B cell (primary cell): ENCODE measurements around a stretch of chr10.

DNA sequence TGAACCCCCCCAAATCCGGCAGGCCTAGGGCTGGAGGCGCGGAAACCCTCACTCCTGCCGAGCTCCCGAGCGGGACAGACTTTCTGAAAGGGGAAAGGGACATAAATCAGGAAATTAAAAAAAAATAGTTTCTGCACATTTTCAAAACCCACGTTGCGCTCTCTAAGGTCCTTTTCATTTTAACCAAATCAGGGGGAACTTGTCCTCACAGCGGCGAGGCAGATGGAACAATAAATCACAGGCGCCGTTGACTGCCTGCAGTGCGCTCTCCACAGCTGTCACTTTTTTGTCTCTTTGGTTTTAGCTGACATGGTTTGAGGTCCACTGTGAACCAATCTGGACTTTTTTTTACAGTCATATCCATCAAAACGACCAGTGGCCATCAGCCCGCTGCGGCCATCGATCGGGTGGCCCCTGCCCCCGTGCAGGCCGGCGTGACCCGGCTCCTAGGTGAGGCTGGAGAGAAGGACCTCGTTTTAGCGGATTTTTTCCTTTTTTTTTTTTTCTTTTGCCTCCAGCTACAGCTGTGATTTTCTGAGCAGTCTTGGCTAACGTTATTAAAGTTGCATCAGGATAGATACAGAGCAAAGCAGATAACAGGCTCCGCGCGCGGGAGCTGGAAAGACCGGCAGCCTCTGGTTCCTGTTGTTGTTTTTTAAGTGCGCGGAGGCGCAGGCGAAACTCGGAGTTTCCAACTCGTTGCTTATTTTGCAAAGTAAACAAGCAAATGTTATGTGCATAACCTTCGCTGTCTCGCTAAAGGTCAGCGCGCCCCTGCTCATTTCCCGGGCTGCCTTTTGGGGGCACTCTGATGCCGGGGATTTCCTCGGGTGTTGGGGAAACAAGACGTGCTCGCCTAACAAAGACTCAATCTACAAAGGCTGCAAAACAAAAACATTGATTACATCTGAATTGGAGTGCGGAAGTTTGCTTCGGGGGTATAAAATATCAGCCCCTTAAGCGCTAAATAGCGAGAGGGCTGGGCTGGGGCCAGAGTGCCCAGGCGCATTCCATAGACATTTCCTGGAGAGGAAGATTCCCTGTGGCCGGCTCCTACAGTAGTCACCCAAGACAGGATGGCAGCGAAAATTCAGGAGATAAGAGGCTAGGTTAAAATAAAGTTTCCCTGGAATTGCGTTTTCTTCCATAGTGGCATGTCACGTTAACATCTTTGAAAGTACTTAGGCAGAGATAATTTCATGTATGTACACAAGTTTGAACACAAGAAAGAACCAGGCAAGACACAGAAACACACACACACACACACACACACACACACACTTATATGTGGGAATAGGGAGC, 414.9 kb upstream of the MKI67 start:
- PRO-cap, result no peak
- CAGE, long polyA plus RNA, result no peak

- PRO-cap, result no peak
- CAGE, long polyA plus RNA, result no peak
Observed at GRCh38 chr10:129036406-129036991, 430.5 kb upstream of the MGMT start.

GRCh38 chr10:129945617-129946292, 18.3 kb downstream of the EBF3 start:
- PRO-cap, result no peak
- CAGE, long polyA plus RNA, result no peak

DNA sequence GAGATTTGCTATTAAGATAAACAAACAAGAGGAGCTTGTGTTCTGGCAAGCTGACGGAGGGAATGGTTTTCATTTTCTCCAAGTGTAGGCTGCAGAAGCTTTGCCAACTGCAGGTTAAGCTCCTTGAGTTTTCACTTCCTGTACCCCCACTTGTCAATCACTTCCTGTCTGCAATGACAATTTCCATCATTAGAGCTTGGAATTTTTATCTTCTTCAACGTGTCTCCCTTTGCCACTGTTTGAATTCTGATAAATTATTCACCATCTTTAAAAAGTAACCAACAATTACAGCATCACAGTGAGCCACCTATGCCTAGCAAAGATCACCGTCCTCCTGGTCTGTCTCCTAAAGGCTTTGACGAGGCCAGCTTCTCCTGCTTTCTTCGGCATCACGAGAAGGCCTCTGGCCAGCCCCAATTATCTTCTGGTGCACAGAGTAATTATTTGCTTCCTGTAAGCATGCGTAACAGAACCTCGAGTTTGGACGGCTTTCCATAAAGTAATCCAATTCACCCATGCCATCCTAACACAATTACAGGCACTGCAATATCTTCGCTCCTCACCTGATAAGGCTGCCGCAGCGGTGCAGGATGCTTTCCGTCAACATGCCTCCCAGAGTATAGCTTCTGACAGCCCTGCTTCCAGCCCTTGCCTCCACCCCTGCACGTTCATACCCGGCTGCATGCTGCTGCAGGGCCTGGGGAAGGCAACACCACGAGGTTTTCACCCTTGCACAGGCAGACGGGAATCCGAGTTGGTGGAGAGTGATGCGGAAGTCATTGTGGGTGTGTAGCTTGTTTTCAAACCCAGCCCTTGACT, 13.1 kb downstream of the EBF3 start:
- PRO-cap, result no peak
- CAGE, long polyA plus RNA, result no peak

- PRO-cap, result no peak
- CAGE, long polyA plus RNA, result no peak
Observed at GRCh38 chr10:129958572-129959251, 5.4 kb downstream of the EBF3 start.

GRCh38 chr10:130137687-130138560, 1.7 kb downstream of the GLRX3 start:
- PRO-cap, result no peak
- CAGE, long polyA plus RNA, result no peak

DNA sequence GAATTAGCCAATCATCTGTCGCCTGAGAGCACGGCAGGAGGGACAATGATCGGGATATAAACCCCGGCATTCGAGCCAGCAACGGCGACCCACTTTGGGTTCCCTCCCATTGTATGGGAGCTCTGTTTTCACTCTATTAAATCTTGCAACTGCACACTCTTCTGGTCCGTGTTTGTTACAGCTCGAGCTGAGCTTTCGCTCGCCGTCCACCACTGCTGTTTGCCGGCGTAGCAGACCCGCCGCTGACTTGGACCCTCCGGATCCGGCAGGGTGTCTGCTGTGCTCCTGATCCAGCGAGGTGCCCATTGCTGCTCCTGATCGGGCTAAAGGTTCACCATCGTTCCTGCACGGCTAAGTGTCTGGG, 220.2 kb downstream of the GLRX3 start:
- PRO-cap, result unidirectional peak, plus-strand start at position 217 of the sequence
- CAGE, long polyA plus RNA, result no peak

- PRO-cap, result no peak
- CAGE, long polyA plus RNA, result no peak
Observed at GRCh38 chr10:131310537-131310888, 1.0 kb downstream of the TCERG1L start.

DNA sequence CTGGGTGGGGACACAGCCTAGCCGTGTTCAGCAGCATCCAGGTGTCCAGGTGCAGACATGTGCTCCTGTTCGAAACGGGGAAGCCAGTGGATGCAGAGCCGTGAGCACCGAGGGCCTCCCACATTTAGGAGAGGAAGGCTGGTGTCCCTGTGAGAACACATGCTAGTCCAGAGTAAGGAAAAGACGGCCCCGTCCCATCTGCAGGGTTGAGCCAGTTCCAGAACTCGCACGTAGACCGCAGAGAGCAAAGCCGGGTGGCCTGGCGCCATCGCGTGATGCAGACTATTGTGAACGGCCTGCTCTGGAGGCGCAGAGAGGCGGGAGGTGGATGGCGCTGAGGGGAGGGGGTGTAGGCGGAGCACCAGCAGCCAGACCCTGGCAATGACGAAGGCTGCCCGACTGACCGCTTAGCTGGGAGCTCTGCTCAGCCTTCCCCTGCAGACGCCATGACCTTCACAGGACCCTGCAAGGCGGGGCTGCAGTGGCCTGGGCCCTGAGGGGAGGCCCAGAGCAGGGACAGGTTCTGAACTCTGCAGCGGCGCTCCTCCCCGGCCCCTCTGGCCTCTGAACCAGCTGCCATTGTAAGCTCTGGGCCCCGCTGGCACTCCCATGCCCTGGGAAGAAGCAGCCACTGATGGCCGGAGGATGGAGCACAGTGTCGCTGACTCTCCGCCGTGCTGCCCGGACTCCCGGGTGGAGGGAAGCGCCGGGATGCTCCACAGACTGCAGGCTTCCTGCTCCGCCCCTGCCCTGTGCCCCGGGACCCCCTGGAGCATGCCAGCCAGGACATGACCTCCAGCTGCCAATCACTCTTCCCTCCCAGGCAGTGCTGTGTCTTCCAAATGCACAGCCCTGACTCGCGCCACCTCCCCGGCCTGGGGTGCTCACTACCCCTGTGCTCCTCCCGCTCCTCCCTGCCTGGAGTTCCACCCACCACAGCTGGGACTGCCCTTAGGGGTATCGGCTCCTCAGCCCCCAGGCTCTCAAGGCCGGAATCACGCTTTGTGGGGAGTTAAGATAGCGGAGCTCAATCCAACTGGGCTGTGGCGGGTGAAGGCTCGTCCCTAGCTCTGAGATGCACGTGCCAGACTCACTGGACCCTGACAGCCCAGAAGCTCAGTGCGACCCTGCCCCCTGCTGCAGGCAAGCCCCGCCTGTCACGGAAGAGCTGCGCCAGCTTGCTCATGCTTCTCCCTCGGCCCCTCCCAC, 141.9 kb upstream of the TCERG1L start:
- PRO-cap, result no peak
- CAGE, long polyA plus RNA, result no peak

DNA sequence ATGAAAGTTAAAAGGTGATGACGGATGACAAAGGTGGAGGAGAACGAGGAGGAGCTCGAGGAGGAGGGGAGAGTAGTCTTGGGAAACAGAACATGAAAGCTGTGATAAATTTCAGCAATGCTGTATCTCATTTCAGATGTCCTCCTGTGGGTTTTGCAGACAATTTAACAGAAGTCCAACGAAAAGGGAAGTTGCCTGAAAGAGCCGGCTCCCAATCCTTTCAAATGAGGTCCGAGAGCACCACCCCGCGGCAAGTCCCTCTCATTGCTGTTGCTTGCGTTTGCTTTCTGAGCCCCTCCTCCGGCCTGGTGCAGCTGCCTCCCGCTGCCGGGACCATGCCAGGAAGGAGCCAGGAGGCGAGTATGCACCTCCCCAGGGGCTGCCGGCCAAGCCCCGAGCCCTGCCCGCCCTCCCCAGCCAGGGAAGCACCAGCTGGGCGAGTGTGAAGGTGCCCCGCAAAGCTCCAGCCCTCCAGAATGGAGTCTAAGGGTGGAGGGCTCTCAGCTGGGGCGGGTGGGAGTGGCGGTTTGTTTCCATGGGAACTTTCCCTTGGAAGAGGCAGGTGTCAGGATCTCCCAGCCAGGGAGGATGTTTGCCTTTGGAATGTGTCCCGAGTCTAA, 25.9 kb upstream of the PPP2R2D start:
- PRO-cap, result no peak
- CAGE, long polyA plus RNA, result no peak

GRCh38 chr10:131969442-131969736, 12.3 kb downstream of the BNIP3 start:
- PRO-cap, result no peak
- CAGE, long polyA plus RNA, result no peak

DNA sequence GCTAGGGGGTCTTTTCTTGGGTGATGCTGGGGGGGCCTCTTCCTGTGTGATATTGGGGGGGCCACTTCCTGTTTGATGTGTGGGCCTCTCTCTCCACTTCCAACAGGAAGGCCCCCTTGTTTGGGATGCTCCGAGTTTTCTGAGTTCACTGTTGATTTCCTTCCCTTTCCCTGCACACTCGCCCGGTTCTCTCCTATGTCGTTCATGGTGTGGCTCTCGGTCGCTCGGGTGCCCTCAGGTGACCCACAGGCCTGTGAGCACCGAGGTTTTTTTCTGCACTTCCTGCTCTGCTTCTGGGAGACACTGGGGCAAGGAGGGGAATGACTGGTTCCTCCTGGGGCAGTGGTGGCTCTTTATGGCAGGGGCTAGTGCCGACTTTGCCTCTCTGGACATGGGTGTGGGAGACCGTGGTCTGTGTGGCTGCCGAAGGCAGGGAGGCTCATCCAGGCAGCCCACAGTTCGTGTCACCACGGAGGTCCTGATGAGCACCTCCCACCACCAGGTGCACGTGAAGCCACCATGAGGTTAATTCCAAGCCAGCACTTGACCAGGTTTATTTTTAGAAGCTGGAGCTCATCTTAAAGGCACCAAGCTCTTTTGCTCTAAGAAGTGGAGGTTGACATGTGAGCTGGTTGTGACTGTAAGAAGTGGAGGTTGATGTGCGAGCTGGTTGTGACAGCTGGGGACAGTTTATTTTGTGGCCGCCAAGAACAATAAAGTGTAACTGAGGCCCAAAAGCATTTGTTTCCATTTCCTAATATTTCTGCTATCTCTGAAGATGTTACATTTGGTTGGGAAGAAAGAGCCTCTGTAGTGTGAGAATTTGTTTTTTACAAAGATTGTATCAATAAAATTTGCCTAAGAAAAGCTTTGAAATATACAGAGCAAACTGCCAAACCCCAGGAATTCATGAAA, 24.7 kb upstream of the DPYSL4 start:
- PRO-cap, result no peak
- CAGE, long polyA plus RNA, result no peak

GRCh38 chr10:132255522-132255979, 52.2 kb downstream of the STK32C start:
- PRO-cap, result no peak
- CAGE, long polyA plus RNA, result no peak

GRCh38 chr10:132407061-132408247, 10.5 kb downstream of the PWWP2B start:
- PRO-cap, result bidirectional peak, plus-strand start at chr10:132408190, minus-strand start at chr10:132408051
- CAGE, long polyA plus RNA, result no peak

DNA sequence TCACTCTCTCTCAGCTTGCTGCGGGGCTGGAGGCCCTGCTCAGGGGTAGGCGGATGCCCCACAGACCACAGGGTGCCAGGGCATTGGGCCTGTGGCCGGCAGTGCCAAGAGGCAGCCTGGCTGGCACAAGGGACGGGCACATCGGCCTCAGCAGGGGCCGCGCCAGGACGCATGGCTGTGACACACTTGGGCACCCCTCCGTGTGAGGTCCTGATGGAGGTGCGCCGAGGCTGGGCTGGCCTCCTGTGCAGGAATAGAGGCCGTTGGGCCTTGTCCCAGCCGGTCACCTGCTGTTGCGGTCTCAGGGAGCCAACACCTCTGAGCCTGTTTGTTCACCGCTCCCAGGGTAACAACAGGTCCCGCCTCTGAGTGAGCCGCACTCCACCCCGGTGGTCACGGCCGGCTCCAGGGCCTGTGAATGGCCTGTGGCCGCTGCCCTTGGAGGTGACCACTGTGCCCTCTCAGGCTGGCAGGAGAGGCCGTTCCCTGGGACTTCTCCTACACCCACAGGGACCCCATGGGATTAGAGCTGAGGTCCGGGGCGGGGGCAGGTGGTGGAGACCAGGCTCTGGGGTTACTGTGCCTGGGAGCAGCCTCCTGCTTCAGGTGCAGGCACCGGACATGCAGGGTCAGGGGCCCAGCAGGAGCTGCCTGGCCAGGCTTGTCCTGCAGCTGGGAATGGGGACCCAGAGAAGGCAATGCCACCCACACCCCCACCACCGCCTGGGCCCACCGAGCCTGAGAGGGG, 12.0 kb downstream of the PWWP2B start:
- PRO-cap, result no peak
- CAGE, long polyA plus RNA, result no peak

DNA sequence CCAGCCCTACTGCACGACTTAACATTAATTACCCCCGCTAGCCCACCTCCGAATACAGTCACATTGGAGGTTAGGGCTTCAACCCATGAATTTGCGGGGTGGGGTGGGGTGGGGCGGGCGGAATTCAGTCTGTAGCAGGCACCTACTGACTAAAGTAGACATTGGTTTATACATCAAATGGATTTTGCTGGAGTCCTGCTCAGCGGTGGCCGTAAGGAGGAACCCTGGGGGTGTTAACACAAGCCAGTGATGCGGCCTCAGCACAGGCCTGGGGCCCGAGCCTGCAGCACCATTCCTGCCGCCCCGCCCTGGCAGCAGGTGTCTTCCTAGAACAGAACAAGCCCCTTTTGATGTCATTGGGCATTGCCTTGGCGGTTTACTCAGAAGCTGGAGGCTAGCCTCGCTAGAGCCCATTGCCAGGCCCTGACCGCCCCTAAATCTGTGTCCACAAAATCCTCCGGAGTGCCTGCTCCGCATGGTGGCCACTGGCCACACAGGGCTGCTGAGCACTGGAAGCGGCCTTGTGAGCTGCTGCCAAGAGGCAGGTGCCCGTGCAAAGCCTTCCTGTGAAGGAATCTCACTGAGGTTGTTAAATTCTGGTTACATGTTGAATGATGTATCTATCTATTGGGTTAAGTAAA, 1.4 kb upstream of the INPP5A start:
- PRO-cap, result no peak
- CAGE, long polyA plus RNA, result no peak

DNA sequence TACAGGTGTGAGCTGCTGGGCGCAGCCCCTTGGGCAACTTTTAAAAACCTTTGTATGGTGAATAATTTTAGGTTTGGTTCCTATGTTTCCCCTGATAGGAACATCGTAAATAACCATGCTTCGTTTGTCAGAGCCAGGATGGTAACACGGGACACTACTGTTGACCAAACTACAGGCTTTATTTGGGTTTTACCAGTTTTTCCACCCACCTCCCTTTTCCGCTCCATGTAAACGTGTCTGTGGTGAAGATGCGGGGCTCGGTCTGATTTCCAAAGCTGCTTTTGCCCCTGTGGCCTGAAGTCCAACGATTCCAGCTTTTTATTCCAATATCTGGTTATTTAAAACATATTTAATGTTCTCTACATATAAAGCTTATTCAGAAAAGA, 29.8 kb downstream of the INPP5A start:
- PRO-cap, result unidirectional peak, plus-strand start at position 234 of the sequence
- CAGE, long polyA plus RNA, result no peak

- PRO-cap, result no peak
- CAGE, long polyA plus RNA, result no peak
Observed at GRCh38 chr10:132632731-132633884, 95.5 kb downstream of the INPP5A start.

DNA sequence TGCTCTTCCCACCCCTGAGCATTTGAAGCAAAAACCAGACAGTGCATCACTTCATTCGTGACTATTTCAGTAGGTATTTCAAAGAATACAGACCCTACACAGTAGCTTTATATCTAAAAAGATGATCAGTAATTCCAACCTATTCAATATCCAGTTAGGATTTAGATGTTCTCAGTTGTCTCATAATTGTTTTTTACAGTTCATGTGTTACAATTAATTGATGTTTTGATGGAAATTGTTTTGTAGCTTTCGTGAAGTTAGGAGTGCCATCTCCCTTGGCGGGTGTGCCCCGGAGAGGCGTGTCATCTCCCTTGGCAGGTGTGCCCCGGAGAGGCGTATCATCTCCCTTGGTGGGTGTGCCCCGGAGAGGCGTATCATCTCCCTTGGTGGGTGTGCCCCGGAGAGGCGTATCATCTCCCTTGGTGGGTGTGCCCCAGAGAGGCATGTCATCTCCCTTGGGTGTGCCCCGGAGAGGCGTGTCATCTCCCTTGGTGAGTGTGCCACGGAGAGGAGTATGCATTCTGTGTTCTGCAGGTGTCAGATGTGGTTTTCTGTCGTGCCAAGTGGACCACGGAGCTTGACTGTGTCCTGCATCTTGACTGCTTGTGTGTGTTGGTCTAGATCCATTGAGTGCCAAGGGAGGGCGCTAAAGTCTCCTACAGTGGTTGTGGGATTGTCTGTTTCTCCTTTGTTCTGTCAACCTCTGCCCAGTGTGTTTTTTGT, 96.5 kb downstream of the INPP5A start:
- PRO-cap, result unidirectional peak, plus-strand start at position 537 of the sequence
- CAGE, long polyA plus RNA, result no peak

DNA sequence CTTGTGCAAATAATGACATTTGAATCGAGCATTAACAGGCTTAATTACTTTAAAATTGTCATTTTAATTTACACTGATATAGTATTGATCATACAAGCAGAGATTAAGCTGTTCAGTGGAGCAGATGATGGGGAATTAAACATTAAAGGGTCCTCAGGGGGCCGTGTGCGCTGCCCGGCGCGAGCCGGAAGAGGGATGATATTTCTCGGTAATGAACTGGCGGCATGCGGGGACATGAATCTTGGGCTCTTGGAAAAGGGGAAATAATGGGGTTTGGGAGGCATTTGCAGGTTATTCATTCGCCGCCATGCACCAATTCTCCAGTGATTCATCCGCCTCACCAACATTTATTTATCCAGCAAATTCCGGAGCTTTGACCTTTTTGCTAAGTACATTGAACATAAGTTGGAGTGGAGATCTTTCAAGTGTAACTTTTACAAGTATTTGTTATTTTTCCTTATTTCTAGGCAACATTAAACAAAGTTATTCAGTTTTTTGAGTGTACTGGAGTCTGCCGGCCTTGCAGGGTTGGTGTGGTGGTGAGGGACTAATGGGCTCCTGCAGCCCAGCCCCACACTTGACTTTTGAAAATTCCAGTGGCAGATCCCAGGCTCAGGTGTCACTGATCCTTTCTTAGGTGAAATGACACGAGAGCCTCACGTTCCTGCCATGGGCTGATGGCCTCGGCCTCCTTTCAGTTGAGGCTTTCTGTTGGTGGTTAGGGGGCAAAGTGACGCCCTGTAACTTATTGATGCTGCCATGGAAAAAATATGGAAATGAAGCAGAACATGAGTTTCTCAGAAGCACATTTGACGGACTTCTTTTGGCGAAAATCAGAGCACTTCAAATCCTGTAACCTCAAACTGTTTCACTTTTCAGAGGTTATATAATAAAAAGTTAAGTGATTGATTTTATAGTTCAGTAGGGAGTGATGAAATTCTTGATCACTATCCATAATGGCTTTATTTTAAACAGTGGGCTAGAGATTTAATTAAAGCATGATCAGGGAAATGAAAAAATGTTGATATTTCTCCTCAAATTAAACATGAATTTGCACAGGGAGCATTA, 118.0 kb downstream of the NKX6-2 start:
- PRO-cap, result no peak
- CAGE, long polyA plus RNA, result no peak